Measurements from ENCODE around the gene SUSD3.

GRCh38 chr9:93058299-93059440 lies at the start of gene SUSD3:
TSS of gene SUSD3 (plus strand) at chr9:93058701.
- RRBS: 9% methylated on average over 19 of the region's 98 CpGs

DNA sequence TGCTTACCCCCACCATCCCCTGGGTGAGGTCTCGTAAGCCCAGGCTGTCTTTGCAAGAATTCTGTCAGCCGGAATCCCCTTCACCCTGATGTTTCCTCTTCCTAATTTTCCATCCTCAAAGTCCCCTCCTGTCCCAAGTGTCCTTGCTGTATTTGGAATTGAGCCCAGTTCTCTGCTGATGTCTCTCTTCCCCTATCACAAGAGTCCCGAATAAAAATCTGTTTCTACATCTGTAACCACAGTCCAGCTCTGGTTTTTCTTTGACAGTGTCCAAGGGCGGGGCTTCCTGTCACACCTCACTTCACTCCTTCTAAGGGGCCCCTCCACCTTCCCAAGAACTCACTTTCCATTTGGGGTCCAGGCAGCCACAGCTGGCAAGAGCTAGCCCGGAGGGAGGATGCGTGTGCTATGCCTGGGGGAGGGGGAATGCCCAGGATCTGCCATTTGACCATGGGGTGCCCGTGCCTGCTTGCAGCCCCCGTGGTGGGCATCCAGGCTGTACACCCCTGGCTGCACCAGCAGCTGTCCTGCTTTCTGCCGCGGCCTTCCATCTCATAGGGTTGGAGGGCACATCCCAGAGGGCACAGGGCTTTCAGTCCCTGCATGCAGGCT lies 2.6 kb upstream of the CARD19 start:
- RRBS: no CpG with 5 or more reads among the region's 10 CpGs

DNA sequence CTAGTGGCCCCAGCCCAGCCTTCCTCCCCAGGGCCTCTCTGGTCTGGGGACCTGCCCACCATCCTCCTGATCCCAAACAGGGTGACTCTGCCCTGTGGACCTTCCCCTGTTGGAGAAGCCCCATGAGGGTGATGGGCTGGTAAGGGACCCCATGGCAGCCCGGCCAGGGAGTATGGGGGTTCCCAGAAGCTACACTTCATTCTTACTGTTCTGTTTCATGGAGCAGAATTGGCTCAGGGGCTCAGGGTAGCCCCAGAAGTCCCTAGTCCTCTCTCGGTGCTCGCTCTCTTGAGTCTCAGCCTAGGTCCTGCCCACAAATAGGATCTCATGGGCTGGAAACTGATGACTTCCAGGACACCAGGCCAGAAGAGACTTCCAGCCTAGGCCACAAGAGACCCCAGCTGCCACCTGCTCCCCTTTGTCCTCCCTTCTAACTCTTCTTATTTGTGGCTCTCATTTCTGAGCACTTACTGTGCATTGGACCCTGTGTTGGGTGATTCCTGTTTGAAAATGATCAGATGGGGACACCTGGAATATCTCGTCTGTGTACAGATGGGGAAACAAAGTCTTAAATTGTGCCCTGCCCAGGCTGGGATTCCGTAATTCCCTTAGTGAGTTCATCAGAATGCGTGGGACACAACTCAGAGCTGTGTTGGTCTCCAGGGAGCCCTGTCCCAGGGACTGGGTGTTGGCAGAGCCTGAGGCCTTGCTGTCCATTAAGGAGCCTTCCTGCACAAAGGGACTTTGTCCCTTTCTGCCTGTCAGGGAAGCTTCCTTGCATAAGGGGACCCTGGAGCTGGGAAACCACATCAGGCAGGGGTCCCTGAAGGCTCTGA lies 1.2 kb downstream of the CARD19 start:
- RRBS: no CpG with 5 or more reads among the region's 6 CpGs

DNA sequence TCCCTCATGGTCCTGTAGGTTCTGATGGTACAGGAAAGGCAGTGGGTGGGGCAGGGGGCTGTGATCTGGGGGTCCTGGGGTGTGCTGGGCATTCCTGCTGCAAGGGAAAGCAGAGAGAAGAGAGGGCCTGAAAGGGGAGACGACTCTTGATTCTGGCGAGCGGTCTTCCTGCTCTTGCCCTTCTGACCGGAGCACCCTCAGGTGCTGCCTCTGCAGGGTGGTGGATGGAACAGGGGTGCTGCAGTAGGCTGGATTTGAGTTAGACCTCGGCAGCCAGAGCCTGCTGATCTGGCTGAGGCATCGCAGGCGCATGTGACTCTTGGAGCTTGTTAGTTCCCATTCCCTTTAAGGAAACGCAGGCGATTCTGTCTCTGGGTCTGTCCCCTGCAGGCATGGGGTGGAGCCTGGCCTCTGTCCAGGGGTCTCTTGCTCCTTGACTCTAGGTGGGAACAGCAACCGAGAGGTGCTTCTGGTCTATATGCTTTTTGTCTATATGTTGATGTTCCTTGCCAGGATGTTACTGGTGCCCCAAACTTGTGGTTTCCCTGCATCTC lies 3.0 kb downstream of the WNK2 start:
- RRBS: no CpG with 5 or more reads among the region's 10 CpGs

GRCh38 chr9:93229559-93229927 lies 45.6 kb downstream of the WNK2 start:
- RRBS: no CpG with 5 or more reads among the region's 17 CpGs

GRCh38 chr9:93230572-93231254 lies 46.8 kb downstream of the WNK2 start:
- RRBS: 34% methylated on average over 7 of the region's 22 CpGs

DNA sequence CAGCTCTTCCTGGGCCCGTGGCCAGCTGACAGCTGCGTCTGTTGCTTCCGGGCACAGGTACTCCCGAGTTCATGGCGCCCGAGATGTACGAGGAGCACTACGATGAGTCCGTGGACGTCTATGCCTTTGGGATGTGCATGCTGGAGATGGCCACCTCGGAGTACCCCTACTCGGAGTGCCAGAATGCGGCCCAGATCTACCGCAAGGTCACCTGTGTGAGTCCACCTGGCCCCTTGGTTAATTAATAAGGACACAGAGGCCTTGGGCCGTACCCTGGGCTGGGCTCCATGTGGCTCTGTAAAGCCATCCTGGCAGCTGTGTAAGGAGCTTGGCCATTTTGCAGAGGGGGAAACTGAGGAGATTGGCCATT lies 50.8 kb downstream of the WNK2 start:
- RRBS: 52% methylated on average over 3 of the region's 15 CpGs

- RRBS: no CpG with 5 or more reads among the region's 4 CpGs
Measured at GRCh38 chr9:93269811-93270640, 86.1 kb downstream of the WNK2 start.

- RRBS: no CpG with 5 or more reads among the region's 4 CpGs
Measured at GRCh38 chr9:93476692-93477282, 23.4 kb upstream of the FAM120AOS start.

DNA sequence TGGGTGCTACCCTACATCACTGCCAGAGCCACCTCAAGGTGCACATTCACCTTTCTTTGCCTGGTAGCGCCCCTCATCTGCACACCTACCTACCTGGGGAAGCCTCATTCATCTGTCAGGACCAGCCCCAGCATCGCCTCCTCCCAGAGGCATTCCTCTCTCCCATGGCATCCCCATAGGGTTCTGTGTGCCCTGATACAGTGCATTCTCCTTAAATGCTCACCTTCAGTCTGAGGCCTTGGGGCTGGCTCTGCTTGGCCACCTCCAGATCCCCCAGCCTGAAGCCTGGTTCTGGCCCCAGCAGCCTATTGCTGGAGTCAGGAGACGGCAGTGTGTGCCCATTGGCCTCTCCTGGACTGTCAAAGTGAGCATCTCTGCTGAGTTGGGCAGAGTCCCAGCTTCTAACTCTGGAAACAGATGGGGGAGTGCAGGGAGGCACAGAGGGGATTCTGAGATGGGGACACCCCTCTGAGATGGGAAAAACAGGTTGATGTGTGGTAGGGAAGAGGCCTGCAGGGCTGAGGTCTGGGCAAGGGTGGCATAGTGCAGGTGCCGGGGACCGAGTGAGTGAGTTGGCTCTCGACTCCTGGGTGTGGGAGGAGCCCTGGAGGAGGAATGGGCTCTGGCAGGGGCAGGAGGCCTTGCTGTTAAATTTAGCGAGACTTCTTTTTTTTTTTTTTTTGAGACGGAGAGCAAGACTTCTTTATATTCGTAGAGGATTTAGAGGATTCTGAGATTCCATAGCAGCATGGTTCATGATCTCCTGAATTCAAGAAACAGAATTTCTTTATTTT lies 27.5 kb downstream of the PHF2 start:
- RRBS: no CpG with 5 or more reads among the region's 9 CpGs

DNA sequence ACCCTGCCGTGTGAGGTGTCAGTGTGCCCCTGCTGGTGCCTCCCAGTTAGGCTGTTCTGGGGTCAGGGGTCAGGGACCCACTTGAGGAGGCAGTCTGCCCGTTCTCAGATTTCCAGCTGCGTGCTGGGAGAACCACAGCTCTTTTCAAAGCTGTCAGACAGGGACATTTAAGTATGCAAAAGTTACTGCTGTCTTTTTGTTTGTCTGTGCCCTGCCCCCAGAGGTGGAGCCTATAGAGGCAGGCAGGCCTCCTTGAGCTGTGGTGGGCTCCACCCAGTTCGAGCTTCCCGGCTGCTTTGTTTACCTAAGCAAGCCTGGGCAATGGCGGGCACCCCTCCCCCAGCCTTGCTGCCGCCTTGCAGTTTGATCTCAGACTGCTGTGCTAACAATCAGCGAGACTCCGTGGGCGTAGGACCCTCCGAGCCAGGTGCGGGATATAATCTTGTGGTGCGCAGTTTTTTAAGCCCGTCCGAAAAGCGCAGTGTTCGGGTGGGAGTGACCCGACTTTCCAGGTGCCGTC lies 10.1 kb downstream of the PTPDC1 start:
- RRBS: no CpG with 5 or more reads among the region's 19 CpGs

DNA sequence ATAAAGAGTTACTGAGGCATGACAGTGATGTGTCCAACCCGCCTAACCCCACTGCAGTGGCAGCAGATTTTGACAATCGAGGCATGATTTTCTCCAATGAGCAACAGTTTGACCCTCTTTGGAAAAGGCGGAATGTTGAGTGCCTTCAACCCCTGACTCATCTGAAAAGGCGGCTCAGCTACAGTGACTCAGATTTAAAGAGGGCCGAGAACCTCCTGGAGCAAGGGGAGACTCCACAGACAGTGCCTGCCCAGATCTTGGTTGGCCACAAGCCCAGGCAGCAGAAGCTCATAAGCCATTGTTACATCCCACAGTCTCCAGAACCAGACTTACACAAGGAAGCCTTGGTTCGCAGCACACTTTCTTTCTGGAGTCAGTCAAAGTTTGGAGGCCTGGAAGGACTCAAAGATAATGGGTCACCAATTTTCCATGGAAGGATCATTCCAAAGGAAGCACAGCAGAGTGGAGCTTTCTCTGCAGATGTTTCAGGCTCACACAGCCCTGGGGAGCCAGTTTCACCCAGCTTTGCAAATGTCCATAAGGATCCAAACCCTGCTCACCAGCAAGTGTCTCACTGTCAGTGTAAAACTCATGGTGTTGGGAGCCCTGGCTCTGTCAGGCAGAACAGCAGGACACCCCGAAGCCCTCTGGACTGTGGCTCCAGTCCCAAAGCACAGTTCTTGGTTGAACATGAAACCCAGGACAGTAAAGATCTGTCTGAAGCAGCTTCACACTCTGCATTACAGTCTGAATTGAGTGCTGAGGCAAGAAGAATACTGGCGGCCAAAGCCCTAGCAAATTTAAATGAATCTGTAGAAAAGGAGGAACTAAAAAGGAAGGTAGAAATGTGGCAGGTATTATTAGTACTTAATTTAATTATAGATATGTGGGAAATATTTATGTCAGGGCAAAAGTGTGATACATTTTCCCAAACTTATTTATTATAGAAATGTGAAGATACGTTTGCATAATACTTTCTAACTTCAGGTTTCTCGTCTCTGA lies 13.8 kb downstream of the PTPDC1 start:
- RRBS: no CpG with 5 or more reads among the region's 10 CpGs

GRCh38 chr9:94541808-94542369 lies 51.7 kb downstream of the FBP2 start:
- RRBS: no CpG with 5 or more reads among the region's 15 CpGs

DNA sequence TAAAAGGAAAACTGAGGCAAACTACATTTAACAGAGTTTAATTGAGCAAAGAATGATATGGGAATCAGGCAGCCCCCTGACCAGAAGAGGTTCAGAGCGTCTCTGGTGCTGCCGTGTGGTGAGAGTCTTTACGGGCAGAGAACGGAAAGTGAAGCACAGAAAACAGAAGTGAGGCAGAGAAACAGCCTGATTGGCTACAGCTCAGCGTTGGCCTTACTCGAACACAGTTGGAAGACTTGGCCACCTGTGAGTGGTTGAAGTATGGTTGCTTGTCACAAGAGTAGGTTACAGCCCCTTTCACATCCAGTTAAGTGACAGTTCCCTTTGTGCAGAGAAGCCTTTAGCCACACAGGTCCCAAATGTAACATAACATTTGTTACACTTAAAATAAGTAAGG lies 16.9 kb upstream of the FBP1 start:
- RRBS: no CpG with 5 or more reads among the region's 6 CpGs

DNA sequence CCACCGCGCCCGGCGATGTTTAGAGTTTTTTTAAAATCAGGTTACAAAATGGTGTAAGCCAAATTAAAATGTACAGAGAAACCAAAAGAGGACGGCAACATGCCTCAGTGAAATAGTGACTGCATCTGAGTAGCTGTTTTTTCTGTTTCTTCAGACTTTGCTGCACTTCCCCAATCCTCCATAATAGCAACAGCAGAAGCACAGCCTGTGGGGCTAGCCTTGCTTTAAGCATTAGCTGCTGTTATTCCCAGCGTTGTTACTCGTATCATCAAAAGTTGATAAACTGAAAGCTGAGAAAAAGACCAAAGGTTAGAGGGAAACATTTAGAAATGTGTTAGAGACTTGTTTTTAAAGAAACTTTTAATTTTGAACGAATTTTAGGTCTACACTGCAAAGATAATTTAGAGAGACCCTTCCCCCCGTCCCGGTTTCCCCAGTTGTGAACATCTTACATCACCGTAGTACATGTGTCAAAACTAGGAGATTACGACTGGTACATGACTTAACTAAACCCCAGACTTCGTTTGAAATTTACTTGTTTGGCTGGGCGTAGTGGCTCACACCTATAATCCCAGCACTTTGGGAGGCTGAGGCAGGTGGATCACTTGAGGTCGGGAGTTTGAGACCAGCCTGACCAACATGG lies 28.3 kb upstream of the FBP1 start:
- RRBS: no CpG with 5 or more reads among the region's 15 CpGs

- RRBS: no CpG with 5 or more reads among the region's 10 CpGs
Measured at GRCh38 chr9:94860587-94861662, 134.4 kb downstream of the AOPEP start.

DNA sequence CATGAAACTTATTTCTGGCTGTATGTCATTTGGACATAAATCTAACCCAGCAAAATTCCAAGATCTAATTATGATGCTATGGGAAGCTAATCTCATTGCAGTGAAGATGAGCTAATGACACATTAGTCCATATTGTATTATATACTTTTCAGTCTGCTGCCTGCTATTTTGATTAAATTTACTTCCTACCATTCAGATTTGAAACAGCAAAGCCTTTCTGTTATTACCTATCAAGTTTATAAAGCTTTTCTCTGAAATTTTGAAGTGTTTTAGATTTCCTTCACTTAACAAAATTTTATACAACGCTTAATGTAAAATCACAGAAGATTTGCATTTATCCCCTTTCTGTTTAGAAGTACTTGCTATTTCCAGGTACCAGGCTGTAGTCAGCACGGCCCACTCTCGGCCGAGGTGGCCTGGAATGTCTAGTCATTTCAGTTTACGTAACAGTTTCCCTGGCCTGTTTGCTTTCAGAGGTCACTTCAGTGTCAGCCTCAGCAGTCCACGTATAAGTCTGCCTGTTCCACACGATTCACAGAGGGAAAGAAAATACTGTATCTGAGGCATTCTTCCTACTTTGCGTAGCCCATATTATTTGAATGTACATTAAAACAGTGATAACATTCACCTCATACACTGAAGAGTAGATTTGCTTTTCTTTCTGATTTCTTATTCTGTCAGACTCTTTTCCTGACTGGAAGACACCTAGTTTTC lies 140.6 kb downstream of the AOPEP start:
- RRBS: no CpG with 5 or more reads among the region's 8 CpGs

DNA sequence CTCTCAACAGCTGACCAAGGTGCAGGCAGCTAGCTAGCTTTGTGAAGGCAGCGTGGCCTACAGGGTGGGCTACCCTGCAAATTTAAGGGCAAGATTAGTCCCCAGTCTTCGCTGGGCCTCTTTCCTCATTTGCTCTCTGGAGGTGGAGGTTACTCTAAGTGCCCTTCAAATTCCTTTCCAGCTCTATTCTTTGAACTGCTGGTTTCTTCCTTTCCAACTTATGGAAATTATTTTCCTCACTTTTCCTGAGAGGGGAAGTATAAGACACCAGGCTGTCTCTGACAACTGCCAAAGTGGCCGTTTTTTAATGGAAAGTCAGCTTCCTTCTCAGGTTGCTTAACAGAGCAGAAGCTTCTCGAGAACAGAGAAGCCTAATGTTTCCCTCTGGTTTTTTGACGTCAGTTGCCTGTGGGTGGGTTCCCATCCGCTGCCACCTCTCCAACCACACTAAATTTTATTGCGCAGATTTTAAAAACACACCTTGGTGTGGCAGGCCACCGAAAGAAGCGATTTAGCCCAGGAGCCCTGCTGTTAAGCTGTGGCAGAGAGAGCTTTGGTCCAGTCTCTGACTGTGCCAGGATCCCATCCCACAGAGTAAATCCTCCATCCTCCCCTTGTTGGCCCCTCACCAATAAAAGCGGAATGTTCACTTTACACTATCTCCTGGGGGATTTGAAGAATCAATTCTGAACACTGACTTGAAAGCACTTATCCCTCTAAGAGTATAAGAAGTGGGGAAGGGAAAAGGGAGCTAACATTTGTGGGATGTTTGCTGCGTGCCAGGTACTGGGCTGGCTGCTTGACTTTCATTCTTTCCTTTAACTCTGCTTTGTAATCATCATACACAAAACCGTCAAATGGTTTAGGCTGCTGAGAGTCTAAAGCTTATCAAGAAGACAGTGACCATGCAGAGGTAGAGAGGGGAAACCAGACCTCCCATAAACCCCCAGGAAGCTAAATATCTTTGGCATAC lies 181.5 kb downstream of the AOPEP start:
- RRBS: no CpG with 5 or more reads among the region's 12 CpGs

DNA sequence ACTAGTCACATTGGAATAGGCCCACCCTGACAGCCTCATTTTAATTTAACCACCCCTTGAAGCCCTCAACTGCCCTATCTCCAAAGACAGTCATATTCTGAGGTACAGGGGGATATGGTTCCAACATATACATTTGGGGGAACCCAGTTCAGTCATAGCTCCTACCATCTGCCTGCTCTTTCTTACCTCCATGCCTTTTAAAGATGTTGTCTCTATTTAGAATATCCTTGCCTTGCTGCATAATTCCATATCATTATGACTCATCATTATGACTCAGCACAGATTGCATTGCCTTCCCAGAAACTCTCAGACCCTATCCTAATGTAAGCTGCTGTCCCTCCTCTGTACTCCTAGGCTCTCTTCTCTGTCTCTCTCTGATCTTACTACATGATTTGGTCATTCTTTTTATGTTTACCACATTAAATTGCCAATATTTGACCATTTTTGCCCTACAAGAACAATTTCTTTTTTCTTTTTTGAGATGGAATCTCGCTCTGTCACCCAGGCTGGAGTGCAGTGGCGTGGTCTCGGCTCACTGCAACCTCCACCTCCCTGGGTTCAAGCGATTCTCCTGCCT lies 211.0 kb downstream of the AOPEP start:
- RRBS: no CpG with 5 or more reads among the region's 4 CpGs

- RRBS: no CpG with 5 or more reads among the region's 11 CpGs
Measured at GRCh38 chr9:94971738-94972300, 245.3 kb downstream of the AOPEP start.